Neutrophil (primary cell): ENCODE data around the gene HDAC11.

DNA sequence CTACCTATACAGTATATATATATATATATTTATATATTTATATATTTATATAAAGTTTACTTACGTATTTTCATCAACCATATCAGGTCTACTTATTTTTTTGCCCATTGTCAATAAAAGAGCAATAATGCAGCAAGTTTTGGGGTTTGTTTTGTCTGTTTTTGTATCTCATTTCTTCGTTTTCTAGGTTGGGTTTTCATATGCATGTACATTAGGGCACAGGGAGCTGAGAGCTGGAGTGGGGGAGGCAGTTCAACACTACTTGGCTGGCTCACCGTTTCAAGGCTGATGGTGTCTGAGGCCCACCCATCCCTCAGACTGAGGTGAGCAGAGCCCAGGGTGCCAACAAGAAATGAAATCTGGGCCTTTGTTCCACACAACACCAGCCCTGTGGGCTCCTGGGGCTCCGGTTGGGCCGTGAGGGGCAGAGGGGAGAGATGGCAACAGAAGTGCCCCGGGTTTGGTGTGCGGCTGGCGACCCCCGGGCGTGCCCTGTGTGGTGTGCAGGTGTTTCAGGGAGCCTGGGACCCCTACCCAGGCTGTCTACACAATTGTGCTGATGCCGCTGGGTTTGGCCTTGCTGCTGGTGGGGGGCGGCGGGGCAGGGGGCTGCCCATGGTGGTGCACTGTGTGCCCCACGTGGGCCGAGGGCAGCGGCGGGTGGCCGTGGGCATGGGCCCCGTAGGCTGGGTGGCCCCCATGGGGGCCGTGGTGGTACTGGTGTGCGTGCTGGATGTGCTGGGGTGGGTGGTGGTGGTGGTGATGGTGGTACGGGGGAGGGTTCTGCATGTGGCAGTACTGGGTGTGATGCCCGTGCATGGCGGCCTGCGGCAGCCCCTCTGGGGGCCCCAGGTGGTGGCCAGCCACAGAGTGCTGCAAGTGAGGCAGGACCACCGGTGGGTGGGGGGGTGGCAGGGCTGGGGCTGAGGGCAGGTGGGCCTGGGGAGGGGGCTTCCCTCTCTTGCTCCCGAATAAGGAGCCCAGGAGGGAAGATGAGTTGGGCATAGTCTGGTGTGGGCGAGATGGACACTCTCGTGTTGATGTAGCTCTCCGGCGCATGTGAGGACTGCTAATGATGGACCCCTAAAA lies 59.4 kb upstream of the RPL32 start:
- PRO-cap = no peak

- PRO-cap = no peak
Measured at GRCh38 chr3:12942619-12943298, 101.4 kb upstream of the RPL32 start.

DNA sequence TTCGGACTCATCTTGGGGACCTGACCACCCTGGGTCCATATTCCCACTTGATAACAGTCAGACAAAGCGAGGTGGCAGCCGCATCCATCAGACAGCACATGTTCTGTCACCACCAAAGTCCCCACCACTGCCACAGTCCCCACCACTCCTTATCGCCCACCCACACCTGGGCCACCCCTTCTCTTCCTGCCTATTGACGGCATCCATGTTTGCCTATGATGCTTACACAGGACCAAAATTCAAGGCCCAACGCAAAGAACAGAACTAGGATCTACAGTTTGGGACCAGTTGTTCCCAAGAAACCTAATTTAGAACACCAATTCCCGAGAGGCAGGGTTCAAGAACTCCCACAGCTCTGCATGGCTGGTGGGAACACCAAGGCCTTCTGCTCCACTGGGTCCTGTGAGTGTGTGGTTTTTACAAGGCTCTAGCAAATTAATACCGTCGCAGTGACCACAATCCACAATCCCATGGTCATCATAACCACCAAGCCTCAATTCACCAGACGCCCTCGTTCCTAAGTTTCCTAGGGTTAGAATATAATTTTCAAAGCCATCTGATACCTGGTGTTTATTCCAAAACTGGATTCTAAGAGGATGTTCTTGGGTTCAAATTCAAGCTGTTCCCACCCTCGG lies 114.8 kb upstream of the RPL32 start:
- PRO-cap = no peak

DNA sequence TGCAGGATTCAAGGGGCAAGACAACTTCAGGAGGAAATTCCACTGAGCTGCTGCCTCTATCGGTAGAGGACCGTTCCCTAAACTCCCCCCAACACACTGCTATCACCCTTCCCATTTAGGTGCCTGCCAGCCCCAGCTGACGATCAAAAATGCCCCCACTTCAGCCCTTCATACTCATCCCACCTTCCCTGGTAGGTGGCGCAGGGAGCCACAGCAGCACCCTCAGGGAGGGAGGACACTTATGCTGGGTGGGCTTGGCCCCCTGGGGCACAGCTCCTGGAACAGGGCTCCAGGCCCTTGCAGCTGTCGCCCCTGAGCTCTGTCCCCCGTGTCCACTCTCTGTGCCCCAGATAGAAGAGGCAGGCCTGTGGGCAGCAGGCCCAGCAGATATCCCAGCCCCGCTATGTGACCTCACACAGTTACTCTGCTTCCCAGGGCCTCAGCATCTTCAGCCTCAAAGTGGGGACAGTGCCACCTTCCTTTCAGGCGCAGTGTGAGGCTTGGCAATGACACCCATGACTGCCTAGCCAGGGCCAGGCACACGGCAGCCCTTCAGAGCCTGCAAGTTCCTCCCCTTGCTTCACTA lies 98.5 kb downstream of the IQSEC1 start:
- PRO-cap = no peak

DNA sequence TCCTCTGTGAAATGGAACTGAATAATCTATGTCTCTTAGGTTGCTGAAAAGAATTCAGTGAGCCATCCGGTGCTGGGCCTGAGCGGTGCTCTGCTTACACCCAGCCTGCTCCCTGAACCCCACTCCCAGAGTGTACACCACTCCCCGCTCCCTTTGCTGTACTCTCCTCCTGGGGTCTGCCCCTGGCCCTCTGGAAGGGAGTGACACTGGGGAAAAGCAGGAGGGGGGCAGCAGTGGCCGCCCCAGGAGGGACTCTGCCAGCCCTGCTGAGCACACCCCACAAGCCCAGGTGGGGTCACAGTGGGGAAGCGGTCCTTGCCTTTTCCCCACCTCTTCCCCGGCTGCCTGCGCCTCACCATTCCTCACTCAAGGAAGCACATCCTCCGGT lies 97.2 kb downstream of the IQSEC1 start:
- PRO-cap = unidirectional peak, minus-strand start at position 129 of the sequence

DNA sequence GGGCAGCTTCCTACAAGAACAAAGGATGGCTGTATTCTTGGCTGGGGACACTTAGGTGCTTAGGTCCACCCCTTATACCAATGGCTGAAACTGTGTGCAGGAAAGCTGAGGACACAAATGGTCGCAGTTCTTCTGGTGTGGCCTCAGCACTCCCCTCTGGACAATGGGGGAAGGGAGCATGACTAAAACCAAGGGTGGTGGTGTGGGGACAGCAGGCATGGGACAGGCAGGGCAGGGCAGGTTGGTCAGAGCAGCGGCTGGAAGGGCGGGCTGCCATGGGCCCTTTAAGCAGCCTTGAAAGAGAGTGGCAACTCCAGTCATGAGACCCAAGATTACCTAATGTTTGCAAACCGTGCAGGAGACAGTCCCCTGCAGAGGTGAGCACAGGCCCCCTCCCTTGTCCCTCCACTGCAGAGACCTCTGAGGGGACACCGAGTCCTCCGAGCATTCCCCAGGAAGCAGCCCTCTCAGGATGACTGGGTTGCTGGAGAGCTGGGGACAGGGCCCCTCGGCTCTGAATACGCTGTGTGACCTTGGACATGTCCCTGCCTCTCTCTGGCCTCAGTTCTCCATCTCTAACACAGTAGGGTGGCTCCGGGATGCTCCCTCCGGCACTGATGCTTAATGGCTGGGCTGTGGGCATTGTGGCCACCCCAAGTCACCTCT lies 81.4 kb downstream of the IQSEC1 start:
- PRO-cap = no peak

DNA sequence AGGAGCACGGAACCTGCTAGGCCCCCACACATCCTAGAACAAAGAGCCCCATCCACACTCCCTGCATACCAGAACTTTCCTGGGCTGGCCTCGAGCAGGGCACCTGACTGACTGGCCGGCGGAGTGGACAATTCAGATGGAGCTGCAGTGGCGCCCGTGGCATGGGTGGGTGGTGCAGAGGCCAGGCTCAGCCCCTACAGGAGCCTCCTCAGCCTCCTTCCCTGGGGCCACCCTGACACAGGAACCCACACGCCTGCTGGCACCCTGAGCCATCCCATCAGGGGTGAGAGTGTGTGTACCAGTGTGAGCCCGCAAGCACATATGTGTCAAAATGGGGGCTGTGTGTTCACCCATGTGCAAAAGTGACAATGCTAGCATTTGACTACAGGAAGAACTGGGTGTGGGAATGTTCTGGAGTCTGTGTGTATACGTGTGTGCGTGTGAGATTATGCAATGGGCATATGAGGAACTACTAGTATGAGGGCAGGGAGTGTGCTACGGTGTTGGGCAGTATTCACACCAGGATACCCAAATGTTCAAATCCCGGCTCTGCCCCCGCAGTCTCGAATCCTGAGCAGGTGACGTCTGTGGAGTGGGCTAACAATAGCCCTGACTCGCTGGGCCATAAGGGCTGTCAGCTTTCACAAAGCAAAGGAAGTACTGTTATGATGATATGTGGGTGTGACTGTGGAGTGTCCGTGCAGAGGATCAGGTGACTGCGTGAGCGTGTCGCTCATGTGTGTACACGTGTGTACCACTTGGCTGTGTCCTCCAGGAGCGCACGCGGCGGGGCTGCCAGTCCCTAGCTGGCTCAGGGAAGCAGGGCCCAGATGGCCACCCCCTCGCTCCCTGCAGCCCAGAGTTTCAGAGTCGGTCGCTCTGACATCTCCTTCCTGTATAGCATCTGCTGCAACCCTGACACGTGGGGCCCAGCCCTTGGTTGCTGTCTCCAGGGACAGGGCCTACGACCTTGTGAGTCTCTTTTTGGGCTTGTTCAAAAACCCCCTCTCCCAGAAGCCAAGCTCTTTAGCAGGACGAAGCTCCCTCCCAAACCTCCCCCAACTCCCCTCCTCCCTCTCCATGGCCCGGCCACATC lies 27.3 kb downstream of the IQSEC1 start:
- PRO-cap = unidirectional peak, minus-strand start at position 865 of the sequence

DNA sequence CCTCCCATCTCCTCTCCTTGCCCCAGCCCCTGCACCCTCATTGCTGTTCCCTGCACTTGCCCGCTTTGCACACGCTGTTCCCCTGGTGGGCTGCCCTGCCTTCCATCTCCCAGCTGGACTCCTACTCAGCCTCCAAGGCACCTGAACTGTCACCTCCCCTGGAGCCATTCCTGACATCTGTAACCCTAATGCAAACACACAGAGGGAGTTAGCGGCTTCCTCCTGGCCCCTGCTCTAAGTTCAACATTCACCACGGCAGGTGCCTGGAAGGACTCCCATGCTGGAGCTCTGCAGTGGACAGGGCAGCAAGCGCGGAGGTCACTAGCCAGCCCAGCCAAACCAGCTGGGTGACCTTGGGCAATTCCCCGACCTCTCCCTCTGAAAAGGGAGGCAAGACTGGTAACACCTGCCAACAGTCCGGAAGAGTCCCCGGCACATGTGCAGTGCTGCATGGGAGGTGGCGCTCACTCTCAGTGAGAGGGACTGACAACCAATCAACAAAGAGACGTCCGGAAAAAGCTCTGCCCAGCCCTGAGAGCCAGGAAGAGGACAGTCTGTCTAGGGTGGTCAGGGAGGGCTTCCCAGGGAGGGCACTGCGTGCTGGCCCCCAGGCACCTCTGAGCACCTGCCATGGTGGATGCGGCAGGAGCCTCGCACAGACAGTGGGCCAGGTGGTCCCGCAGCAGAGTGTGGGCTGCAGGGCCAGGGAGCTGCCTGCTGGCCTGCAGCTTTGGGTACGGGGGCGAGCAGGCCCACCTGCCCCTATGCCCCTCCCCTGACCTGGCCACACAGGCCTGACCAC lies 39.0 kb upstream of the IQSEC1 start:
- PRO-cap = no peak

DNA sequence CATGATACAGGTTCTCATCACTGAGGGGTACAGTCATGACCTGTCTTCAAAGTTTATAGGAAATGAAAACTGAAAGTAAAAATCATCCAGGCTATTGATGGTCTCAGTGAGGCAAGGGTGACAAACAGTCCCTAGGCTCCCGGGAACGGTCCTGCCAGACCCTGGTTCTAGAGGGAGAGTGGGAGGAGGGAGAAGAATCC lies 76.5 kb upstream of the IQSEC1 start:
- PRO-cap = no peak

GRCh38 chr3:13346434-13346962 lies 73.6 kb downstream of the NUP210 start:
- PRO-cap = no peak

DNA sequence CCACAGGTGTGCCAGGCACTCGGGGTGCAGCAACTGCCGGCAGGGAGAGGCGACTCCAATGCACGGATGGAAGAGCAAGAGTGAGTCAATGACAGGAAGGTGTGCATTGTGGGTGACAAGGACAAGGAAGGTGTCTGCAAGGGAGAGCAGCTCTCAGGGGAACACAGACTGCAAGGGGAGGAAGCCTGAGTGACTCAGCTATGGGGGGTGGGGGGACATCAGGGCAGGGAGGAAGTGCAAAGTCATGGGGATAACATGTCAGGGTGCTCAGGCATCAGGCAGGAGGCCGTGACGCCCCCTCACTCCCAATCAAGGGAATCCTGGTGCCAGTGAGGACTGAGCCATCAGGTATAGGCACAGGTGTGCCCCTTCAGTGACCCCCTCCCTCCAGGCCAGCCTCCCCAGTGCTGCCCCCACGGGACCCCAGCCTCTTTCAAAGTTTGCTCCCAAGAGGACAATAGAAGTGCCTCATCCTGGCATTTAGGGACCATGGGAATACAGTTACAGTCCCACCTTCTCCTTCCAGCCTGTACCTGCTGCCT lies 67.3 kb downstream of the NUP210 start:
- PRO-cap = no peak

DNA sequence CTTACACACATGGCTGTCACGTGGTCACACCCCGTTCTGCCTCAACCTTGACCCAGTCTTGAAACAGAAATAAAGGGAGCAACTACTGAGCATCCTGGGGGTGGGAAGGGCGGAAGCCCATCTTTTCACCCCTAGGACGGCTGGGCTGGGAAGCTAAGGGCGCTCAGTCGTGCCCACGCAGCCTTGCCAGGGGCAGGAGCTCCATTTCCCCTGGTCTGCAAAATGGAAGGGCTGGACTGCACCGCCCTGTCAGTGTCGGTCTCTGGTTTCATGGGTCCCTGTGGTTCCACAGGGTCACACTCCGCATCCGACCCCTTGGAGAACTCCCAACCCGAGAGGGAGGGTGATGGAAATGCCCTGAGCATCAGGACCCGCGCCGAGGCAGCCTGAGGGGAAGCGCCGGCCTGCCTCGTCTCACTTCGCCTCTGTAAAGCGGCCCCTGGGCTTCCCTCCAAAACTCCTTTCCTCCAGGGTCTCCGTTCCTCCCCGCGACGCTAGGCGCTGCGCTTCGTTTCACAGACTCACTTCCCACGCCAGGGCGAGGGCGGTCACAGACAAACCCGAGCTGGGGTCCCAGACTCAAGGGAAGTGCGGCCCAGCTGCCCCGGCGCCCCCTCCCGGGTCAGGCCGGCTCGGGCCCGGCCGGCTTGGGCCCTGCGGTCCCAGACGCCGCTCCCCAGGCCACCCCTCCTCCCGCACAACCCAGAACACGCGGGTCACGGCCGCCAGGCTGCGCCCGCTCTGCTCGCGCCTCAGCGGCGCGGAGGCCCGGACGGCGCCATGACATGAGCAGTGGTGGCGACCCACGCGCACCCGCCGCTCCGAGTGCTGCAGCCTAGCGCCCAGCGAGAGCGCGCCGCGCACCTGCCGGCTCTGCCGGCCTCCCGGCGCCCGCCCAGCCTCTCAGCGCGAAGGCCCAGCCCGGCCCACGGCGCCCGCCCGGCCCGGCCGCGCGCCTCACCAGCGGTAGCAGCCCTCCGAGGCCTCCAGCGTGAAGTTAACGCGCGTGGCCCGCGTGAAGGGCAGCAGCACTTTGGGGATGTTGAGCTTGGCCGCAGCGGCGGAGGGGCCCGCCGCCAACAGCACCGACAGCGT lies 676 bp downstream of the NUP210 start:
- PRO-cap = no peak

DNA sequence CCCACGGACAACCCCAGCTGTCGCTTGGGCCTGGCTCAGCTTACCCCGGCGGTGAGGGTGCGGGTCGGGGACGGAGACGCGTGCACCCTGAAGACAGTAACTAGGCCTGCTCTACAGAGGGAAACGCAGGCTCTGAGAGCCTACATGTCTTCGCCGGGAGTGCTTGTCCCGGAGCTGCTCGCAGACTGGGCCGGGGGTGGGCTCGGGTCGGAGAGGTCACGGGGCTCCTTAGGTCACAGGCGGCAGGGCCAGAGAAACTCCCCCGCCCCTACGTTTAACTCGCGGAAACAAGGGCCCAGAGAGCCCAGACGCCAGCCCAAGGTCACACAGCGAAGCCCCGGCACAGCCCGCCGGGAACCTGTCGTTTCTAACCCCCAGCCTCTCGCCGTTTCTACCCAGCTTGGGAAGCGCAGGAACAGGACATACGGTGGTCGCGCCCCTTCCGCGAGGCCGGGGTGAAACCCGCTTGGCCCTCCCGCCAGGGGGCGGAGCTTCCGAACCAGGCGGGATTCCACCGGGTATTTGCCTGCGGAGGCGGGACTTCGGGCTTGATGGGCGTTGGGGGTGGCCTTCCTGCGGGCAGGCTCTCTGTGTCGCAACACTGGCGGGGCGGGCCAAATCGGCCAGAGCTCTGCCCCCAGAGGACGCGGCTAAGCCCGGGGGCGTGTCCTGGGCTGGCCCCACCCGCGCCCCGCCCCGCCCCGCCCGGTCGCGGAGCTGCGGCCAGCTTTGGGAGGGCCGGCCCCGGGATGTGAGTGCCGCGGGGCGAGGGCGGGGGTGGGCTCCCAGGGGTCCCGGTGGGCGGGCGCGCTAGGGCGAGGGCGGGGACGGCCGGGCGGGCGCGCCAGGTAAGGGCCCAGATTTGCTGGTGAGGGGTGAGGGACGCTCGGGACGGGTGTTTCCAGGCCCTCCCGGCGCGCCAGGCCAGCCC lies at the start of gene HDAC11:
HDAC11 (plus strand) TSS at position 708 of the 931 bp plus-strand sequence.
- PRO-cap = unidirectional peak, minus-strand start at position 393 of the sequence; bidirectional peak, plus-strand start at position 754 of the sequence, minus-strand start at position 429 of the sequence

GRCh38 chr3:13537690-13538219 lies 11.2 kb upstream of the FBLN2 start:
- PRO-cap = no peak

- PRO-cap = no peak
Measured at GRCh38 chr3:13543016-13543730, 5.8 kb upstream of the FBLN2 start.

GRCh38 chr3:13826719-13827176 lies 53.1 kb downstream of the WNT7A start:
- PRO-cap = no peak

DNA sequence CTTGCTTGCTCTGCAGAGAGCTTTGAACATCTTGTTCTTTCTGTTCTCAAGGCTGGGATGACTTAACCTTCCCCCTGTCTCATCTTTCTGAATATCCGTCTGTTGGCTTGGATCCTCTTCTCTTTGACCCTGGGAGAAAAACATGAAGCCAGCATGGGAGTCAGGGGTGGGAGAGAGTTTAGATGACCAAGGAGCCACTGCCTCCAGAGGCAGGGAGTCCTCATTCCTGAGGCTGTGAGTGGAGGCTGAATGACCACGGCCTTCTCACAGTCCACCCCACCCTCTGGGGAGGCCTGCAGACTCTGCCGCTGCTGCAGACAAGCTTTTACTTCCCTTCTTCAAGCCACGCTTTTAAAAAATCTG lies 111.7 kb upstream of the SLC6A6 start:
- PRO-cap = no peak

- PRO-cap = no peak
Measured at GRCh38 chr3:14297682-14298460, 104.5 kb upstream of the SLC6A6 start.

GRCh38 chr3:14403573-14403939 lies 1.1 kb downstream of the SLC6A6 start:
- PRO-cap = bidirectional peak, plus-strand start at chr3:14403844, minus-strand start at chr3:14403717

GRCh38 chr3:14424232-14424599 lies 21.8 kb downstream of the SLC6A6 start:
- PRO-cap = no peak